Umbilical cord (tissue), 2 donors: ENCODE measurements around the gene DRAM1.

DNA sequence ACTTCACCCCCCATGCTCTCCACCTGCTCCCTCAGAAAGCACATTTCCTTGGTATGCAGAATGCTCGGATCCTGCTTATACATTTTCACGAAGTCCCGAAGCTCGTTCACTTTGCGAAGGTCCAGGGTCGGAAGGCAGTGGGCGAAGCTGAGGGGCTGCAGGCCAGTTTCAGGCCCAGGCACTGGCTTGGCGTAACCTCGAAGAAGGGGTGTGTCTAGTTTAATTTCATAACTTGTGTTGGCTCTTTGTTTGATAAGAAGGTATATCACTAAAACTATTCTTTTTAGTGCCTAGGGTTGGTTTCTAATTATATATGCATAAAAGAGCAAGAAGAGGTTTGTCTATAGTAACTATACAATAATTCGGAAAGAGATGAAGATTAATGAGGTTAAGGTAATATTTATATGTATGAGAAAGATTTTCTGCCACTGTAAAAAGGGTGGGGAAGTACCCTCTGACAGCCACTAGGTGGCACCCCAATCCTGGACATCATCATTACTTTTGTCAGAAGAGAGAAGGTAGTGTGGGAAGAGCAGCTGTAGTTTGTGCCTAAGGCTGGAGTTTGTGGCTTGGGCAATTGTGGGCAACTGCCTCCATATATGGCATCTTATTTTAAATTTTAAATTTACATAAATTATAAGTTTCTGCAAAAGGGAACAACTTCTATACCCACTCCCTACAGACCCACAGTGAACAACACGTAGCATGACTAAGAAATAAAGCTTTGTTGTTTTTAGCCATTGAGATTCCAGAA lies 34.2 kb upstream of the SYCP3 start:
- RAMPAGE, long total RNA, result no peak

DNA sequence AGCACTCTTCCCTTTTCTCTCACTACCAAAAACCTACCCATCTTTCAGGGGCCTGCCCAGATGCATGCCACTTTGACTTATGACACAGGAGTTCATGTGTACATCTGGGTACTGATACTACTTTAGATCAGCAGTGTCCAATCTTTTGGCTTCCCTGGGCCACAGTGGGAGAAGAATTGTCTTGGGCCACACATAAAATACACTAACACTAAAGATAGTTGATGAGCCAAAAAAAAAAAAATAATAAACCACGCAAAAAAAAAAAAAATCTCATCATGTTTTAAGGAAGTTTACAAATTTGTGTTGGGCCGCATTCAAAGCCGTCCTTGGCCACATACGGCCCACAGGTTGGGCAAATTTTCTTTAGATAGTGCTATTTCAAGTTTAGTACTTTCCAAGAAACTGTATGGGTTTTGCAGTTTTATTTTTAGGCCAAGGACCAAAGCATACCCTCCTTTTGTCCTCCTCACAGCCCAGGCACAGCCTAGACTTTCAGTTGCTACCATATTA lies 39.5 kb downstream of the GNPTAB start:
- RAMPAGE, long total RNA, result no peak

GRCh38 chr12:101877081-101877829 lies at the start of gene DRAM1:
Gene DRAM1, plus strand, starts transcription at chr12:101877580.
- RAMPAGE, long total RNA, result no peak

DNA sequence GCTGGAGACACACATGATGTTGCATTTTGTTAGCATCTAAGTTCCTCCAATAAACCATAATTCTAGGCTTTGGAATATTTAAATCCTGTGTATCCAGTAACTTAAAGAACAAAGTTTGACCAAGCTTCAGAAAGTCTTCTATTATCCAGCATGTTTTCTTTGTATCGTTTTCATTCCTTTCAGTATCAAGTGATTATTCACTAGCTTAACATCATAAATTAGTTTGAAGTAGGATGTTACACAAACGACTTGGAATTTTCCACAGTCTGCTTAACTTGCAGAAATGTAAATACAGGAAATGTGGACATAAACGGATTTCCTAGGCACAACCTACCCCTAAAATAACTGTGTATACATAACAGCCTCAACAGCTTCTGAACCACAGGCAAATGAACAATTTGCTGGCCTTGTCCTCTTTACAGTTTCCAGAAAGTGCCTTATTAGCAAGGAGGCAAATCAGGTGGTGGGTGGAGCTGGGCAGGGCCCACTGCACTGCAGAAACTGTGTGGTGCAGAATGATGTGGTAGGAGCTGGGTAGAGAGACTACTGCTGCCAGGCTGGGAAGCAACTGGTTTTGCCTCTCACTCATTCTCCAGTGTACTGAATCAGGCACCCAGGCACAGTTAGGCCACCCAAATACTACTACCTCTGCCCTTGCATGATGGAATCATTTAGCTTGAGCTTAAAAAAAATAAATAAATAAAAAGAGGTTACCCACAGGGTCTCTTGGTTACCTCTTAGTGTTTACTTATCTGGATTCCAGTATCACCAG lies 14.1 kb downstream of the DRAM1 start:
- RAMPAGE, long total RNA, result no peak

DNA sequence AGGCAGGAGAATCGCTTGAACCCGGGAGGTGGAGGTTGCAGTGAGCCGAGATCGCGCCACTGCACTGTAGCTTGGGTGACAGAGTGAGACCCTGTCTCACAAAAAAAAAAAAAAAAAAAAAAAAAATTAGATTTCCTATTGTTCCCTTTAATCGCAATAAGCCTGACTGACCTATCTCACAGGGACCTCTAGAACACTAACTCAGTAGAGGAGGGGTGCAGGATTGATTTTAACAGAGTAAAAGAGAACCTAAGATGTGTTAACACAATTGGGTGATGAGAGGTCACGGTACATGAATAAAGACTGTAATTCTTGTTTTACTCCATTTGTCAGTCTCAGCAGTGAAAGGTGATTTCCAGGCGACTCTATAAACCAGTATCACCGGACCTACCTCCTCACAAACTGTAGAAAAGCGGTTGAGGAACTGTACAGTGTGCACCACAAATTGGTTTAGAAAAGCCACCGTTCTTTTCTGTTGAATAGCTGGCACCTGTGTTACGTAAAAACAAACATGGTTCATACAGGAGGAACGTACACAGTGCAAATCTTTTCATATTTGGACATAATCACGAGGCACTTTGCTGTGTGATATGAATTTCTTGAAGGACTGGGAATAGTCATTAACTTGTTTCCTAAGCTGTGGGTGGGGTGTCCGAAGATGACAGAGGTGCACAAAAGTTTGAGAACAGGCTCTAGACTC lies 784 bp downstream of the WASHC3 start:
- RAMPAGE, long total RNA, result no peak

DNA sequence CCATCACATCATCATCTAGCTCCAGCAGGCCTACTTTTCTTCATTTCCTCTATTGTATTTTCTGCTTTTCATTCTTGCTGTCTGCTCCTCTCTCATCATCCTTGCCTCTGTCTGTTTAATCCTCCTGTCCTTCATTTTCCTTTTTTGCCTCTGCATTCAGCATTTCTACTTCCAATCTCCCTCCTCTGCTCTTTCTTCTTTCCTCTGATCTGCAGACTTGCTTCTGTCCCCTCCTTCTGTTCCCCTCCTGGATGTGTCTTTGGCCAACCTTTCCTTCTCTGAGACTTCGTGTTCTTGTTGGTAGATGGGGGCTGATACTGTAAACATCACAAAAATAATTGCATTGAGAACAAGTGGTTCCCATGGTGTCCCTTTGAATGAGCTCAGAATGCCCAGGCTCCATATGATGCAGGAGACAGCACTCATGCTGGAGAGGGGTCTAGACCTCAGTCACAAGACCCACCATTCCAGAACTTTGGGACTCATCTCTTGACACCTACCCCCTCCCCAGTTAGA lies 62.6 kb downstream of the IGF1 start:
- RAMPAGE, long total RNA, result no peak

GRCh38 chr12:102425211-102425633 lies 55.1 kb downstream of the IGF1 start:
- RAMPAGE, long total RNA, result no peak

GRCh38 chr12:102429604-102430313 lies 50.6 kb downstream of the IGF1 start:
- RAMPAGE, long total RNA, result no peak

GRCh38 chr12:102483510-102484043 lies 3.2 kb upstream of the IGF1 start:
- RAMPAGE, long total RNA, result no peak

DNA sequence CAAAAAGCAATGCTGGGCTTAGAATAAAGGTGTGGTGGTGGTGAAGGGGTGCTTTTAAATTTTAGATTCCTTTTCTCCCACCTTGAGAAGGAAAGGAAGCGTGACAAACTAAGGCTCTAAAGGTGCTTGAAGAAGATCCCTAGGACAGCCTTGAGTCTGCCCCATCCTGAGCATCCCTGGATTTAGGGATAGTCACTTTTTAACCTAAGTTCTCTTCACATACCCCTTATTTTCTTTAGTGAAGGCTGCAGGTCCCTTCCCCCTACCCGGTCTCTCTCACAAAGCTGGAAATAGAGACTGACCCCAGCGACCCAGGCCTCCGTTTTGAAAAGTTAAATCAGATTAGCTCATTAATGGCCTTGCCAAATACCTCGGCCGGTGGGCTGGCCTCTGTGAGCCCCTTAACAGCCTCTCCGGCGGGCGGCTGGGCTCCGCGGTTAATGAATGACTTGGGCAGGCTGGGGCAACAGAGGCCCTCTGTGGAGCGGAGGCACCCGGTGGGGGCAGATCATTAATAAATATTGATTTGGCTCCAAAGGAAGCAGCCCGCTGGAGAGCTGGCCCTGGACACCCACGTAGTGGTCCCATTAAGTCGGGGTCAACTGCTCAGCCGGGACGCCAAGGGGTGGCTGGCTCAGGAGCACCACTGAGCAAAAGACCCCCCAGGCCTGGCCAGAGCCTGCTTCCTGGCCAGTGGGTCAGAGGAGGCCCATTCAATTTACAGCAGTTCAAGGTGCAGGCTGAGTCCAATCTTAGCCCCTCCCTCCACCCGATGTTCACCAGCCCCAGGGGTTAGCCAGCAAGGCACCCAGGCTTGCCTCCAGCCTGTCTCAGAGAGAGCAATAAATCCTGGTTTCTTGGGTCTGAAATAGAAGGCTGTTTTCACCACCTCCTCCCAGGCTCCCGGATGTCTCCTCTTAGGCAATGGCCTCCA lies 31.8 kb downstream of the PAH start:
- RAMPAGE, long total RNA, result no peak

DNA sequence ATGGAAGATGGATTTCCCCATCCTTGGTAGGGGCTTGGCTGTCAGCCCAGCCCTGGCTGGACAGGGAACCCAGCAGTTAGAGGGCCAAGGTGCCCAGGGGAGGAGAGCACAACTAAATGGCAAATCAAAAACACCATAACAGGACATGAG lies 6.1 kb downstream of the PAH start:
- RAMPAGE, long total RNA, result no peak

- RAMPAGE, long total RNA, result no peak
Measured at GRCh38 chr12:102956246-102957104, 999 bp upstream of the ASCL1 start.

DNA sequence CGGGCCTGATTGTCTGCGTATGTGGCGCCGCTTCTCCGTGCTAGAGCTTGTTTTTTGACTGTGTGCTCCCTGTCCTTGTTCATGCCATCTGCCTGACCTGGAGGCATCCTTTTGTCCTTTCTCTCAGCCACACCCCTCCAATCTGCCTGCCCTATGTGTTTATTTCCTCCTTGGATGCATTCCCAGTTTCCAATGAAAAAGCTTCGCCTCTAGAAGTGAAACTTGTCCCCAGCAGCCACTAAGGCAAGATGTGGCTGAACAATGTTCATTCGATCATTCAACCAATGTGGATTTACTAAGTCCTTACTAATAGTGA lies 98.5 kb downstream of the NT5DC3 start:
- RAMPAGE, long total RNA, result no peak

- RAMPAGE, long total RNA, result no peak
Measured at GRCh38 chr12:103785096-103785695, 55.8 kb downstream of the NT5DC3 start.

DNA sequence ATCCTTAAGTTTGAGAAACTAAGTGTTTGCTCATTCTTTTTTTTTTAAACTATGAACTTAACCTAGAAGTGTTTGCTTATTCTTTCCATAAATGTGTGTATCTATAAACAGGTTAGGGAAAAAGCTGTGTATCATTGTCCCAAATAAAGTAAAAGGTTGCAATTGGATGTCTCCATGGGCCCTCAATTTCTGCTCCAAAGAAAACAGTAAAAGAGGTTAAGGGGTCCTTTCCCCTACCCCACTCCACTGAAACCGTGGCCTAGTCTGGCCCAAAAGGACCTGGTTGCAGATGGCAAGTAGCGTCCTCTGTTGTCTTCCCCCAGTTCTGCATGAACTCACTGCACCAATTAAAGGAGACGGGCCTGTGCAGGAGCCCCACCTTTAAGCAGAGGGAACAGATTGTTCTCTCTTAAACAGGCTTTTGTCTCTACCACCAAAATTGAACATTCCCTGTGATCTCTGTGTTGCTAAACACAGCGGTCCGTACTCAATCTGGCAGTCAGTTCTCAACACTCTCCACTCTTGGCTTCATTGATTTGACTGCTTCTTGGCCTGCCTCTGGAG lies 7.7 kb upstream of the NT5DC3 start:
- RAMPAGE, long total RNA, result no peak

DNA sequence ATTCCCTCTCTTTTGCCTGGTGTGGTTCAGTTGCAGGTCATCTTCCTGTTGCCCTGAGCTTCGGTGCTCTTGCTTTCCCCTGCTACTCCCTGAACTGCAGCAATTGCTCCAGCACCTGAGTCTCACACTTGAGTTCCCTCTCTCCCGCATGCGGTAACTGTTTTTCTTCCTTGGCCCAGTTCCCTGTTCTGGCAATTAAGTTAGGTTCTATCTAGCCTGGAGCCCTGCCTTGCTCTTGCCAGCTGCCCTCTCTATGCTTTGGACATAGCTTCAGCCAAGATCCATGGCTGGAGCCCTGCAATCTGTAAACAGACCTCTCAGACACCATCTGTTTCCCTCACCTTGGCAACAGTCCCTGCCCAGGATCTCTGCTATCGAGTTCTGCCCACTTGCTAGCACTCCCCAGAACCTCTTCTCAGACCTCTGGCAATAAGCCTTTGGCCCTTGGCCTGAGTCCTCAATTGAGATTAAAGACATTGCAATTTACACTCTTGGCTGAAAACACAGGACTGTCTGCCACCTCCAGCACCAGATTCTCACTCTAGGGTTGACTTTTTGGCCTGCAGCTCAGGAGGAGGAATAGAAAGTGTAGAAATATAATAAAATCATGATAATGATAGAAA lies 6.0 kb upstream of the GLT8D2 start:
- RAMPAGE, long total RNA, result no peak

GRCh38 chr12:104490781-104491356 lies 34.1 kb downstream of the CHST11 start:
- RAMPAGE, long total RNA, result no peak

GRCh38 chr12:104668372-104668733 lies 211.6 kb downstream of the CHST11 start:
- RAMPAGE, long total RNA, result no peak

GRCh38 chr12:104710018-104710447 lies 248.1 kb downstream of the SLC41A2 start:
- RAMPAGE, long total RNA, result no peak

GRCh38 chr12:104957109-104957696 lies 887 bp downstream of the SLC41A2 start:
- RAMPAGE, long total RNA, result no peak